Vein endothelial cell (primary cell): Measurements from ENCODE around the genes MS4A5, MS4A15, MS4A10, ZP1, PRPF19 and SDHAF2.

- CAGE, long polyA plus RNA: no peak
These were observed at the start of gene MS4A5 for GRCh38 chr11:60429335-60429852. MS4A5 (plus strand) TSS chr11:60429572.

DNA sequence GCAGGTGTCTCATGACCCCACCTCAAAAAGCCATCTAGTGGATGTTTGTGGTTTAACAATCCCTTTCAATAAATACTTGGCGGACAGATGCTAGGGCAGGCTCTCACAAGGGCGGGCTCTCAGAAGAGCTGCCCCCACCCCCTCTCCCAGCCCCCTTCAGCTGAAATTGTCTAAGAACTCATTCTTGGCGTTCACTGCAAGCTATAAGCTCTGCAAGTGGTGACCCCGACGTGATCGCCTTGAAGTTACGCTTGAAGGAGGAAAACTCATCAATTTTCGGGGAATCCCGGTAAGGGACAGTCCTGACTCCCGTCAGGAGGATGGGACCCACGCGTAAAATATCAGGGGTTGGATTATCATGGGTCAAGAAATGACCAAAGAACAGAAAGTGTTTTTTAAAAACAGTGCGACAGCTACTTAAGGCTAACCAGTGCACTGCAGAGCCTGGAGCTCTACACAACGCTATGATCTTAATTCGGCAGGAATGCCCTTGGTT lies at the start of gene MS4A15:
TSS of gene MS4A15 (plus strand) at position 98 of the 496 bp plus-strand sequence.
- CAGE, long polyA plus RNA: no peak

DNA sequence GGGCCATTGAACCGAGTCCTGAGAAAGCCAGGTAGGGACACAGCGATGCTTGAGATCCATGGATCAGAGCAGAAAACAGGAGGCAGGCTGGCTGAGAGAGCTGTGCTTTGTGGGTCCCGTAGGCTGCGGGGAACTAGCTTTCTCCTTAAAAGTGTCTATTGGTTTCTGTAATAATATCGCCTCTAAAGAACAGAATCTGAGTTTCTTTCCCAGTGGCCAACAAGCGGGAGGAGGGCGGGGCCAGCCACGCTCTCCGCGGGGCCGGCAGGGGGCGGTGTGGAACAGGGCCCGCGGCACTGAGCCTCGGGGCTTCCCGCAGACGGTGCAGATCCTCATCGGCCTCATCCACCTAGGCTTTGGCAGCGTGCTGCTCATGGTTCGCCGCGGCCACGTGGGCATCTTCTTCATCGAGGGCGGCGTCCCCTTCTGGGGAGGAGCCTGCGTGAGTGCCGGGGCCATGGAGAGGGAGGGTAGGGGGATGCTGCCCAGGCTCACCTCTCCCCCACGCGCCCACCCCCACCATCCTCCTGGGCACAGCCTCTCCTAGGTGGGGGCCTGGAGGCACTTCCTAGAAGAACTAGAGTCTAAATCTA lies 10.6 kb downstream of the MS4A15 start:
- CAGE, long polyA plus RNA: no peak

GRCh38 chr11:60784960-60785589 lies at the start of gene MS4A10:
MS4A10 (plus strand) TSS chr11:60785333.
- CAGE, long polyA plus RNA: no peak

- CAGE, long polyA plus RNA: no peak
These were observed at the start of gene ZP1 for GRCh38 chr11:60867316-60867823. ZP1 (plus strand) TSS chr11:60867542.

DNA sequence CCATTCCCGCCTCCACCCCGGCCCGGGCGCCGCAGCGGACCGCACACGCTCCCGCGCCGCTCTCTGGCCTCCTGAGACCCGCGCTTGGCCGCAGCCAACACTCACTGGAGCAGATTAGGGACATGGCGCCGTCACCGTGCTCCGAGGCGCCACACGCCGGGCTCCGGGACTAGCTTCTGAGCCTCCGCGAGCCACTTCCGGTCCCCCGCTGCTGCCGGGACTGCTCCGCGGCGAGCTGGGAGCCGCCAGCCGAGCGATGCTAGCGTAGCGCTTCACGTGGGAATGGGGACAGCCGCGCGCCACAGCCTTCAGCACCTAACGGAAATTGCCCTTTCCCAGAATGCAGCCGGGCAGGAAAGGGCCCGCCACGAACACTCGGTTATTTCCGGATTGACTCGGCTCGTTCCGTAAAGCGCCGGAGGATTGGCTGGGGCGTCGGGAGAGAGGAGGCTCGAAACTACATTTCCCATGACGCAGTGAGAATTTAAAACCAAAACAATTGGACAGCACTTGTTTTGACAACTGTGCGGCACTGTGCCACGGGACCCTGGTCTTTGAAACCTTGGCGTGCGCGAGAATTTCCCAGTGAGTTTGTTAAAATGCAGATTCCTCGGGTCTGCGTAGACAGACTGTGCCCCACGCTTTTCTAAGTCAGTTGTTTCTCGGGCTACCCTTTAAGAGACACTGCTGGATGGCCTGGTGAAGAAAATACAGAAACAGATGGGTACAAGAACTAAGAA lies at the start of gene PRPF19:
TSS of gene PRPF19 (minus strand) at position 327 of the 740 bp plus-strand sequence.
- CAGE, long polyA plus RNA: start-site peak on the minus strand centred at position 299 of the sequence, 78 bp wide, 4,774 and 3,081 reads in 2 replicates

DNA sequence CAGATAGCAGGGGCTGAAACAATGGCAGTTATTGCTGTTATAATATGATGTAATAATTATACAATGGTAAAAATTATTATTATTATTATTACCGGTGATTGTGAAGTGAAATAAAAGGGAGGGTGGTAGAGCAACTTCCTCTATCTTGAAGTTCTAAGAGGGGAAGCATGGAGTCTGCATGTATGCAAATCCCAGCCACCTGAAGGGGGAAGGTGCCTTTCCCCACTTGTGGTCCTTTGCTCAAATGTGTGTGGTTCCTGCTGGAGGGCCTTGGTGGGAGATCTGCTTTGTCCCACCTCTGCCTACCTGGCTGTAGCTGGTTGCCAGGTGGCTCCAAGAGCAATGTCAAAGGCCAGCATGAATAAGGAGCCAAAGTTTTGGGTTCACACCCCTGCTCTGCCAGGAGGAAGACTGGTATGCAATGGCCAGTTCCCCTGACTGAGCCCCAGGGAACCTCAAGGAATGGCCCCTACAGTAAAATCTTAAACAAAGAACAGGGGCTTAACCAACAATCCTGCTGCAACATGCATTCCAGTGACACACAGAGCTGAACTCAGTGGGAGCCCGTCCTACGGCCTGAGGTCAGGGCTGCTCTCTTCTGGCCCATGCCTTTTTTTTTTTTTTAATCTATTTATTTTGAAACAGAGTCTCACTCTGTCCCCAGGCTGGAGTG lies 8.4 kb downstream of the TMEM132A start:
- CAGE, long polyA plus RNA: no peak

DNA sequence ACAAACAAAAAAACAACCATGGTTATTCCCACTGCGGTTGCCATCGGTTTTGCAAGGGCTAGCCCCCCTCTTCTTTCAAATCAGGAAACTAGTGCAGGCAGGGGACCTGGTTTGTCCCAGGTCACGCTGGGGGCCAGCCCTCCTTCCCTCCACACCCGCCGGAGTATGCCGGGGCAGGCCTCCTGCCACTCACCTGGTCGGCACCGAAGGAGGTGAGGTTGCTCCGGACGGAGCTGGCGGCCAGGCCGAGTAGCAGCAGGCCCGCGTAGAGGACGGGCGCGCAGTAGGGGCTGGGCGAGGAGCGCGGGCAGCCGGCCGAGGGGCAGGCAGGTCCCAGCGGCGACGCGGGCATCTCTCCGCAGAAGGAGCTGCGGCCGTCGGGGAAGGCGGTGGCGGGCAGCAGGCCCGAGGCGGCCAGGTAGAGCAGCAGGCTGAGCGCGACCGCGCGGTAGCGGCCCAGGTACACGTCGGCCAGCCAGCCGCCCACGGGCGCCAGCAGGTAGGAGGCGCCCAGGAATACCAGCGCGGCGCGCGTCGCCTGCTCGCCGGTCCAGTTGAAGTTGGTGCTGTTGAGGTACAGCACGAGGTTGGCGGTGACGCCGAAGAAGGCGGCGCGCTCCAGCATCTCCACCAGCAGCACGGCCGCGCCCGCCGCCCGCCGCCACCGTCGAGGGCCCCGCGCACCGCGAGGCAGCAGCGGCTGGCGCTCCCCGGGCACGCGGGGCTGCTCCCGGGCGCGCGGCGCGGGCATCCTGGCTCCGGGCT lies 993 bp downstream of the SLC15A3 start:
- CAGE, long polyA plus RNA: no peak

DNA sequence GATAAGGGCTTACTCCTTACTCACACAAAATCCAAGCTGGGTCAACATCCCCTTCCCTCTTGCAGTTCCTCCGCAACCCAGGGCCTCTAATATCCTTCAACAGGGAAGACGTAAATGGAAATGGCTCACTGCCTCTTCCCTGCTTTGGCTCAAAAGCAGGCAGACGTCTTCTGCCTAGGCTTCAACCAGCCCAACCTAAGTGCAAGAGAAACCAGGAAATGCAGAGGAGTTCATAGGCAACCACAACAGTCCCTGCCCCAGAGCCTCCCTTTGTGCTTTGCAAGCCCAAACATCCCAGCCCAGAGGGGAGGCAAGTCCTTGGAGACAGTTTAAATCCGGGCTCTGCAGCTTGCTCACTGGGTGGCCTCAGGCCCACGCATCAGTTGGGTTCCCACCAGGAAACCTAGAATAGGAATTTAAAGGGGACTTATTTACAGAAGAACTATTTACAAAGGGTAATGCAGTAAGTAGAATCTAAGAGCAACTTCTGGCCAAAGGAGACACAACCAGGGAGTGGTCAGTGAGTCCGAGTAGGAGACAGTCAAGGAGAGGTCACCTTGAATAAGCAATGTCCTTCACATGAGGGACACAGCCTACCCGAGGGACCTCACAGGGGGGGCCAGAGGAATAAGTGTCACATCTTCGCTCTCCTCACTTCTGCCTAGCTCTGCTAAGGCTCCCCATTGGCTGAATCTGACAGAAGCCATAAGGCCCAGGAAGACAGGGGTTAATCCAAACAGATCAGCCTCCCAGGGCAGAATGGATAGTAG lies 33.5 kb downstream of the CD6 start:
- CAGE, long polyA plus RNA: no peak

GRCh38 chr11:61007493-61007896 lies 36.0 kb downstream of the CD6 start:
- CAGE, long polyA plus RNA: no peak

DNA sequence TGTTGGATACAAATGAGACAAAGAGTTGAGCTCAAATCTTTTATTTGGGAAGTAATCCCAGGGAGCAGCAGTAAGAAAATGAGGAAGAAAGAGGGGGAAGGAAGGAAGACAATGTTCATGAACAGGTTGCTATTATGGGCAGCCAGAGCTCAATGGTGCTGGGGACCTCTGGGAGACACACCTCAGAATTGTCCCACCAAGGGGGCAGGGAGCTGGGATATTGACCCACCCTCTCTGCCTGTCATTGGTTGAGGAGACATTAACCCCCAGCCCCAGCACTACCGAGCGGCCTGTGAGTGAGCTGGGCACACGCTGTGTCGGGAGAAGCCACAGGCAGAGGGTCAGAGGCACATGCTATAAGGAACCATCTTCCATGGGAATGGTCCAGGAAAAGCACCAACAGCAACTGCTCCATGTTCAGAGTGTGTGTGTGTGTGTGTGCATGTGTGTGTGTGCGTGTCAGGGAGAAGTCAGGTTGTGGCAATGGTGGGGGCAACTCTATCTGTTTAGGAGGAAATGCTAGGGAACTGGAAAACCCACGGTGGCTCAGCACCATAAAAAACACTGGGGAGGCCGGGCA lies 49.1 kb downstream of the CD6 start:
- CAGE, long polyA plus RNA: no peak

DNA sequence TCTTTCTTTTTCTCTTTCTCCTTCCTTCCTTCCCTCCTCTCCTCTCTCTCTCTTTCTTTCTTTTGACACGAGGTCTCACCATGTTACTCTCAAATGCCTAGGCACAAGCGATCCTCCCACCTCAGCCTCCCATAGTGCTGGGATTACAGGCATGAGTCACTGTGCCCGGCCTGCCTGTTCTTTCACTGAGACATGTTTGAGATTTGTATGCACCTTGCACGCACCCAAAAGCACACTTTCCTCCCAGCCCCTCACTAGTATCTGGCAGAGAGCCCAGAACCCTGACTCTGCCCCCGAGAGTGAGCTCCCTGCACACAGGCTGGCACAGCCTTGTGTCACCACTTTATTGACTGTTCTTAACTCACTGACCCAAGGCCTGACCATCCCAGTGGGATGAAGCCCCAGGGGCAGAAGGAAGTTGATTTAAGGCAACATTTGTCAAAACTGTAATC lies 56.9 kb downstream of the CD6 start:
- CAGE, long polyA plus RNA: no peak

DNA sequence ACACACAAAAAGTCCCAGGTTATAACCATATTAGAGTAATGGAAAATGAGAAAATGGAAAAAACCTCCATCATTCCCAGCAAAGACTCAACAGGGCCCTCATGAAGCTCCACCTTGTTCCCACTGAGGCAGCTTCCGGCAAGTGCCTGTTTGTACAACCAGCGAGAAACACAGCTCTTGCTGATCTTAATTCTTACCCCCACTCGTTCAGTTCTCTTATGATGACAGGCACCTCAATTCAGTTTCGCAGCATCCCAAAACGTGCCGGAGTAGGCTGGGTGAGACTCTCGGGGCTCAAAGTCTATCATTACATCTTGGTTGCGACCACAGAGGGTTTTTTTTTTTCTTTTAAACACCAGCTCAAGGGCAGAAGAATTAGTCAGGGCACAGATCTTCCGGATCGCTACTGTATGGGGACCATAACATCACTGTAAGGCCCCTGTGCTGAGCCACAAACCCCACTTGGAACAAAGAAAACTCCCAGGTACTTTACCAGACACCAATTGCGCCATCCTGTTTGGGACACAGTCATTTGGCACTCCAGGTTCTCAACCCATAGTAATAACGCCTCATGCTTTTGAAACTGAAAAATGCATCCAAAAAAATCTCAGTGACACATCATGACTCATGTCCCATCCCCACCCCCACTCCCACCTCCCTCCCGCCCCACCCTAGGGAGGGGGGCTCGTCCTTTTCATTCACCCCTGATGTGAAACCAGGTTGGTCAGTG lies 41.2 kb upstream of the CD5 start:
- CAGE, long polyA plus RNA: no peak

- CAGE, long polyA plus RNA: no peak
These were observed 10.0 kb upstream of the CD5 start for GRCh38 chr11:61092186-61092820.

- CAGE, long polyA plus RNA: no peak
These were observed 7.9 kb upstream of the PGA3 start for GRCh38 chr11:61195104-61196106.

DNA sequence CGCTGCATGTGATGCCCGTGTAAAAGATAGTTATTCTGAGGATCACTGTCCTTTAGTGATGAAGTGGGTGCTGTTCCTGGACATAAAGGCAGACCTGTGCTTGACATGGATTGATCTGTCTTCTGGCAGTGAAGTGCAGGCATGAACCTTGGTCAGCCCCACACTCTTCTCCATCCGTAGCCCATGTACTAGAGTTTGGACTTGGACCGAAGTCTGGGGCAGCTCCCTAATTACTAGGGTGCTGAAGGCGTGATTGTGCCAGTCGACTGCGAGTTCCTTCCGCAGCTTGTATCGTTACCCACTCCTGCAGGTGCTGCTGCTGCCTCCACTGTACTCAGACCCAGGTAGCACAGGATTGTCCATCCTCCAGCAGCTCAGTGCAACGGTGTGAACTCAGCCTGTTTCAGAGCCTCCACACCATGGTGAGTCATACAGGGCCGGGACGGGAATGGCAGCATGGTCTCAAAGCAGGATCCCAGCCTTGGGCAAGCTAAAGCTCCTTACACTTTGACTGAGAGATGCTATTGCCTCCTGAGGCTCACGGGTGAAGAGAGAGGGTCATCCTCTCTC lies 1.4 kb downstream of the TKFC start:
- CAGE, long polyA plus RNA: no peak

- CAGE, long polyA plus RNA: no peak
These were observed 11.0 kb downstream of the TKFC start for GRCh38 chr11:61344142-61344347.

- CAGE, long polyA plus RNA: no peak
These were observed 9.5 kb downstream of the CYB561A3 start for GRCh38 chr11:61352123-61352584.

- CAGE, long polyA plus RNA: start-site peak on the plus strand at chr11:61430116-61430134, 87 and 40 reads in 2 replicates
These were observed at the start of gene SDHAF2 for GRCh38 chr11:61429632-61430742. SDHAF2 (plus strand) TSS chr11:61430124.

- CAGE, long polyA plus RNA: no peak
These were observed 7.8 kb downstream of the LRRC10B start for GRCh38 chr11:61516214-61516908.